ENCODE results near the genes FNDC10 and SKI.

- CAGE, long polyA plus RNA: no peak
- RRBS: 3% methylated on average over 59 of the region's 105 CpGs
Measured at GRCh38 chr1:1599903-1600515, at the start of gene FNDC10. Gene FNDC10 (minus strand): TSS chr1:1600135.

DNA sequence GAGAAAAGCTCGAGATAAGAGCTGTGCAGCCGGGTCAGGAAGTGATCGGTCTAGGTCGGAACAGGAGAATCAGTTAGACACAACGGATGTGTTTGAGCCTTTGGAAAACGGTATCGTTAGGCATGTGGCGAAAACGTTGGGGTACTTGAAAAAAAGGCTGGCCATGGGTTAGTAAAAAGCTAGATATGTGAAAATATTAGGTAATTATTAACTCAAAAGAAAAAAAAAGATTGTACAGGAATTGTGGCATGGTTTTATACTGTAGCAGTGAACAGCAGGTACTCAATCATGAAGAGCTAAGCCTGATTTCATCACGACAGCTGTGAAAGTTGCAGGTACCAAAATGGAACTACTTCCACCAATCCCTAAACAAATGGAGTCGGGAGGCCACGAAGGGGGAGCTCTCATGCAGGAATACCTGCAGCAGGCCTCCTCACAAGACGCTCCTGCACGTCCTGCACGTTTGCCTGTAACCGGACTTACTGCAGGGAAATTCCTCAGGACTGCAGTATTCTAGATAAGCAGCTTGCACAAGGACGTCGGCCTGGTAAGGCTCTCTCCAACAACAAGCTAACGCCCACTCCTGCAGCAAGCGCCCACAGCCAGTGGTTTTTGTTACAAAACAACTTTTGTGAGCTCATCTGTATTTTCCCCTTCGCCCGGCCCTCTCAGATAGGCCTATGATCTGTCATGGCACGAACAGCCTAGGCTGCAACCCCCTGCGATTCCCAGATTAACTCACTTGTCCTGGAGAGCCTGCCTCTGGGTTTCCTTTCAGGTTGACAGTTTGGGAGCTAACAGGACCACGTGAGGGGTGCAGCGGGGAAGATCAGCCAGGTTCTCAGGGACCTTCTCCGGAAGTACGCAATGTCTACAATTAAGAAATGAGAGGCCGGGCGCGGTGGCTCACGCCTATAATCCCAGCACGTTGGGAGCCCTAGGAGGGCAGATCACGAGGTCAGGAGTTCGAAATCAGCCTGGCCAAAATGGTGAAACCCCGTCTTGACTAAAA lies 1.1 kb upstream of the MIB2 start:
- CAGE, long polyA plus RNA: no peak
- RRBS: no CpG with 5 or more reads among the region's 36 CpGs

GRCh38 chr1:1624938-1625494 lies 7.0 kb upstream of the MMP23B start:
- CAGE, long polyA plus RNA: no peak
- RRBS: no CpG with 5 or more reads among the region's 25 CpGs

DNA sequence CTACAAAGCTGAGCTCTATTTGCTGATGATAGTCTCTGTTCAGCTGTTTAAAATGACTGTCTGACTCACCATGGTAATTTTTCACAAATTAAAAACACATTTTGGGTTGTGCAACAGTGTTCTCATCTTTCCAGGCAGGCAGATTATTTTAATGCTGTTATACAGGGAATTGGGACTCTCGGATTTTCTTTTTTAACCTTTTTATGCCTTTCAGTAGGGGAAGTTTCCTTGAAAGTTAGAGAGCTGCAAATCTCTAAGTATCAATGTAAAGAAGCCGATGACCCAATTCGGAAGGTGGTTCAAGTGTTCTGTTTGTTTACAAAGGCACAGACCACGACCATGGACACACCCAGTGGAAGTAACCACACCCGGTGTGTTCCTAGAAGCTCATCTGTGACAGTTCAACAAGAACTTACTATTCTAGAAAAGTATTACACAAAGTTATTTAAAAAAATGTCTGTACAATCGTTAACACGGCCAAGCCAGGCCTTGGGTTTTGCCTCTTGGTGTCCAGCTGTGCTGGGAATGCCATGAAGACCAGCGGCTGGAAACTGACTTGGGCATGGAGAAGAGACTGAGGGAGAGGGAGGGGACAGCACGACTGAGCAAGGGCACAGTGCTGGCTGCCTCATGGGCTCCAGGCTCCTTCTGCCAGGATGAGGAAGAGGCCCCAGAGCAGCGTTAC lies 4.4 kb upstream of the CDK11A start:
- CAGE, long polyA plus RNA: no peak
- RRBS: no CpG with 5 or more reads among the region's 10 CpGs

GRCh38 chr1:1875689-1876249 lies 15.1 kb downstream of the GNB1 start:
- CAGE, long polyA plus RNA: no peak
- RRBS: no CpG with 5 or more reads among the region's 4 CpGs

GRCh38 chr1:1923051-1923487 lies 4.0 kb upstream of the TMEM52 start:
- CAGE, long polyA plus RNA: no peak
- RRBS: no CpG with 5 or more reads among the region's 14 CpGs

- CAGE, long polyA plus RNA: no peak
- RRBS: 28% methylated on average over 16 of the region's 32 CpGs
Measured at GRCh38 chr1:1942715-1943388, 23.8 kb upstream of the TMEM52 start.

DNA sequence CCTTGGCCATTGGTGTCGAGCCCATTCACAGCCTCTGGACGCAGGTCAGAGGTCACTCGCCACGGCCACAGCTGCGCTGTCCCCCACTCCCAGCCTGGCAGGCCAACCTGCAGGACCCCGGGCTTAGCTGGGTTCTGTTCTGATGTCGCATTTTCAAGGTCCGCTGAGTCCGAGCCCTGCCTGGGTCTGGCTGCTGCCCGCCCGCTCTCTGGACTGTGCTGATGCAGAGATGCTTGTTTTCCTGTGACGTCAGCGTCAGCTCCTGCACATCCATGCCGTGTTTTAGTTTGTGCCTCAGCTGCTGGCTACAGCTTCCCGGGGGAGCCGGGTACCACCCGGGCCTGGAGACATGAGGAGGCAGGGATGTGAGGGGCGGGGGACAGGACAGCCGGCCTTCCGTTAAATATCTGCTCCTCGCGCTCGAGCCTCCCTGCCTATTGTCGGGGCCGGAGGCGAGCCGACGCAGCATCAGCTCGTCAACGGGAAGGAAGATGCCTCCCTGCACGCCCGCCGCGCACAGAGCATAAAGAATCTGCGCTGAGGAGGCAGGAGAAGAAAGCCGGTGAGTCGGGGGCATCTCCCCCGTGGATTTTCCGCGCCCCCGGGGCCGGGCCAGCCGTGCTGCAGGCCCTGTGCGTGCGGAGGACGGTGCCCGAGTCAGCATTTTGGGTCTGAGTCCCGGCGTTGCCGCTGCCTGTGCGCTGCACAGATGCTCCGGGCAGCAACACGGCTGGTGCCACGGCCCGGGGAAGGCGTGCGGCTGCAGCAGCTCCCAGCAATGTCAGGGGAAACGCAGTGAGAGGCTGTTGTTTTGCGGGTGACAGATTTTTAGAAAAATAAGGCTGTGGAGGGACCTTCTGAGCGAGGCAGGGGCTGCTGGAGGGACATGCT lies 23.4 kb downstream of the PRKCZ start:
- CAGE, long polyA plus RNA: start-site peak on the plus strand centred at position 333 of the sequence, 30 bp wide, 26 and 14 reads in 2 replicates
- RRBS: 21% methylated on average over 29 of the region's 60 CpGs

DNA sequence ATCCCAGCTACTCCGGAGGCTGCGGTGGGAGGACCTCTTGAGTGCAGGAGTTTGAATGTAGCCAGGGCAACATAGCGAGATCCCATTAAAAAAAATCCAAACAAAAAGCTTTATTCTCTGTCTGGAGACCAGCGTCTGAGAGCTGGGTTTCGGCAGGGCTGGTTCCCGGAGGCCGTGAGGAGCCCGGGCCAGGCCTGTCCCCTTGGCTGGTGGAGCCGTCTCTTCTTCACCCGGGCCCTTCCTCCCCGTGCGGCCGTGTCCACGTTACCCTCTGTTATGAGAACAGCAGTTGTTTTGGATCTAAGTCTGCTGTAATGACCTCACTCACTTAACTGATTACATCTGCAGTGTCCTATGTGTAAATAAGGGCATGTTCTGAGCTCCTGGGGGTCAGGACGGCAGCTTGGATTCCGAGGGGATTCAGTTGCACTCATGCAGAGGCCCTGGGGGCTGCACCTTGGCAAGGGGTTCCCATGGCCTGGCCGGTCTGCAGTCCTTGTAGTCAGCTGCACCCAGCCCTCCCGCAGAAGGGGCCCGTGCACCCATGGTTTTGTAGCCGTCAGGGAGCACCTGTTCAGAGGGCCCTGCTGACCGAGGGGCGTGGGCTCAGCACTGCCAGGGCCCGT lies 39.7 kb downstream of the PRKCZ start:
- CAGE, long polyA plus RNA: no peak
- RRBS: 84% methylated on average over 3 of the region's 23 CpGs

DNA sequence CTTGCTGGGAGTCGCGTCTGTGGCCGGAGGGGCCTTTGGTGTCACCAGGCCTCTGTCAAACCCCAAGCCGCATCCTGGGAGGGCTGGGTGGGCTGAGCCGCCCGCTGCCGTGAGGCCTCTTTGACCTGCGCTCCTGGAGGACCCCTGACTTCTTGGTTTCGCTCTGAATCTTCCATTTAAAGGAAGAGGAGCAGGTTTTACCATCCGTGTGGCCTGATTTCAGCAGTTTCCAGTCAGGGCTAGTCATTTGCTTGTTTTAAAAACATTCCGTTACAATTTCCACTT lies 60.6 kb downstream of the FAAP20 start:
- CAGE, long polyA plus RNA: no peak
- RRBS: no CpG with 5 or more reads among the region's 11 CpGs

DNA sequence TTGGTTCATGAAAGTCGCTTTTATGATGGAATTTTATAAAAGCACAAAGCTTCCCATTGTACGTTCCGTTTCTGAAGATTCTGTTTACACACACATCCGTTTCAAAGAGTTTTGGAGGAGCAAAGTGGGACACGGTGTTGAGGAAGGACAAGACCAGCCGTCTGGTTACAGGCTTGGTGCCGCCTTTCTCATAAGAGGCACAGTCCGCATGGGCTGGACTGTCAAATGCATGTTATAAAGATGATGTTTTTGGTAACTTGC lies 60.3 kb downstream of the FAAP20 start:
- CAGE, long polyA plus RNA: no peak
- RRBS: no CpG with 5 or more reads among the region's 8 CpGs

GRCh38 chr1:2146375-2147229 lies 48.0 kb downstream of the FAAP20 start:
- CAGE, long polyA plus RNA: no peak
- RRBS: 92% methylated on average over 1 of the region's 15 CpGs

DNA sequence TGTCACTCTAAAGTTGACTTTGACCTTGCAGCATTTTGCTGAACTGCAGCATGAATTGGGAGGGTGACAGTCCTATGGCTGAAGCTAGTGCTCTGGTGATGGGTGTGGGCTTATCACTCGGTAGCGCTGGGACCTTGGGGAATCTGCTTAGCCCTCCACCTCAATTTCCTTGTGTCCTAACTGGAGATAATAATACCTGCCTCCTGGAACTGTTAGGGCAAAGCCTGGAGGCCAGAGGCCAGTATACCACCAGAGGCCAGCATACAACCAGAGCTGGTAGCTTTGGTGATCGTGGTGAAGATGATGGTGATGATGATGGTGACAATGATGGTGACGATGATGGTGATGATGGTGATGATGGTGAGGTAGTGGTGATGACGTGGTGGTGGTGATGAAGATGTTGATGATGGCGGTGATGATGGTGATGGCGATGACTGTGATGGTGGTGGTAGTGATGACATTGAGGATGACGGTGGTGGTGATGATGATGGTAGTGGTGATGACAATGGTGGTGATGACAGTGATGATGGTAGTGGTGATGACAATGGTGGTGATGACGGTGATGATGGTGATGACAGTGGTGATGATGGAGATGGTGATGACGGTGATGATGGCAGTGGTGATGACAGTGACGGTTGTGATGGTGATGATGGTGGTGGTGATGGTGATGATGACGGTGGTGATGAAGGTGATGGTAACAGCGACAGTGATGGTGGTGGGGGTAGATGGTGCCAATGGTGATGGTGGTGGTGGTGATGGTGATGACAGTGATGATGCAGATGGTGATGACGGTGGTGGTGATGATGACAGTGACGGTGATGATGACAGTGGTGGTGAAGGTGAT lies 39.6 kb downstream of the FAAP20 start:
- CAGE, long polyA plus RNA: no peak
- RRBS: no CpG with 5 or more reads among the region's 15 CpGs

GRCh38 chr1:2213547-2213675 lies 14.7 kb upstream of the SKI start:
- CAGE, long polyA plus RNA: no peak
- RRBS: no CpG with 5 or more reads among the region's 3 CpGs

DNA sequence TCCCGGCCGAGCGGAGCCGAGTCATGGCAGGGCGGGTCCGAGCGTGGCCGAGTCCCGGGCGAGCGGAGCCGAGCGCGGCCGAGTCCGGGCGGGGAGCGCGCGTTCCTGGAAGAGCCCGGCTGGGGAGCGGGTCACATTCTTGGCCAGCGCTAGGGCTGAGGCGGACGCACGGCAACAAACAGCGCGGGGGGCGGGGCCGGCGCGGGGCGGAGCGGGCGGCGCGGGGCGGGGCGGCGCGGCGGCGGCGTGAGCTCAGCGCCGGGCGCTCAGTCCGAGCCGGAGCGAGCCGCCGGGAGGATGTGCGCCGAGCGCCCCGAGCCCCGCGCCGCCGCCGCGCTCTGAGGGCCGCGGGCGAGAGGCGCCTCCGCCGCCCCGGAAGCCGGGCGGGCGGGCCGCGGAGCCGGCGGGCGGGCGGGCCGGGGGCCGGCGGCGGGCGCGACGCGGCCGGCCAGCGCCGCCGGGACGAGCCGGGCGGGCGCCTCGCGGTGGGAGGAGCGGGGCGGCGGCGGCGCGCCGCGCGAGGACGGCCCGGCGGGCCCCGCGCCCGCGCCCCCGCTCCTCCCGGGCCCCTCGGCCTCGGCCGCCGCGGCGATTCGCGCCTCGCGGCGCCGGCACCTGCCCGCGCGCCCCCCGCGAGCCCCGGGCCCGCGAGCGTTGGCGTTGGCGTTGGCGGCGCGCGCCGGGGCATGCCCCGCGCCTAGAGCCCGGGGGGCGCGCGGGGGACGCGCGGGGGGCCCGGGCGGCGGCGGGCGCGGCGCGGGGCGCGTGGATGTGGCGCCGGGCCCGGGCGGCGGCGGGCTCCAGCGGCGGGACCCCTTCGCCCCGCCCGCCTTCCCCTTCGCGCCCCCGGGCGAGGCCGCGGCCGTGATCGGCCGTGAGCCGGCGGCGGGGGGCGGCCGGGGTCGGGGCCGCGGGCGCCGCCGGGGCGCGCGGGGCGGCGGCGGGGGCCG lies at the start of gene SKI:
Gene SKI (plus strand): TSS at position 555 of the 950 bp plus-strand sequence.
- CAGE, long polyA plus RNA: no peak
- RRBS: 2% methylated on average over 112 of the region's 199 CpGs

DNA sequence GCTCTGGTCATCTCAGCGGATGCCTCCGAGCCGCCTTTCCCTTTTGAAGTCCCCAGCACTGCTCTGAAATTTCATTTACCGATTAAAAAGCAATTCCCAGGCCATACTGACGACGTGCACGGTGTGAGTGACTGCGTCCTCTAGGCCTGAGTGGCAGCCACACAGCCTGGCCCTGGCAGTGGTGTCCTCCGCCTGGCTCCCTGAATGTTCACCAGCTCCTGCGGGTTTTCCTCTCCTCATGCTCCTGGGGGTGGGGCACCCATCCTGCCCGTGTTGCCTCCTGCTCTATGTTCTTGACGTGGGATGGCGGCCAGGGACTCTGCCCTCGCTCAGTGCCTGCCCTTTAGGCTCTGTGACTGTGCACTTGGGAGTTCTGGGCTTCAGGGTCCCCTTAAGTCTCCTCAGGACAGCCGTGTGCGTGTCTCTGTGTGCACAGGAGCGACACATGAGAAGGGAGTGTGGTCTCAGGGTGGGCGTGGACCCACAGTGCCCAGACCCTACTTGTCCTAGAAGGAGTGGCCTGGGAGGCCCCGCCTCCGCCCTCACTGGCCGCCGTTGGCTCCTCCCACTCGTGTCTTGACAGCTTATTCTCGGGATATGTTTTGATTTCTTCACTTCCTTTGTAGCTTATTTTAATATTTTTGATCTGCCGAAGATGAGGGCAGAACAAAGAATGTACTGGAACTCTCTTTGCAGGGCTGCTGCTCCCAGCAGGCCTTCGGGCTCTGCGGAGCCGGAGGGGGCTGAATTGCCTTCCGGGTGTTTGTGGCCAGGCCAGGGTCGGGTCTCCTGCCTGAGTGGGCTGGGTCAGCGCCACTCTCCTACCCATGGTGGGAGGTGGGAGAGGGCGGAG lies 3.7 kb downstream of the SKI start:
- CAGE, long polyA plus RNA: no peak
- RRBS: 7% methylated on average over 3 of the region's 32 CpGs

- CAGE, long polyA plus RNA: no peak
- RRBS: 14% methylated on average over 3 of the region's 32 CpGs
Measured at GRCh38 chr1:2232412-2233374, 4.6 kb downstream of the SKI start.

- CAGE, long polyA plus RNA: no peak
- RRBS: no CpG with 5 or more reads among the region's 21 CpGs
Measured at GRCh38 chr1:2251636-2252178, 23.6 kb downstream of the SKI start.

DNA sequence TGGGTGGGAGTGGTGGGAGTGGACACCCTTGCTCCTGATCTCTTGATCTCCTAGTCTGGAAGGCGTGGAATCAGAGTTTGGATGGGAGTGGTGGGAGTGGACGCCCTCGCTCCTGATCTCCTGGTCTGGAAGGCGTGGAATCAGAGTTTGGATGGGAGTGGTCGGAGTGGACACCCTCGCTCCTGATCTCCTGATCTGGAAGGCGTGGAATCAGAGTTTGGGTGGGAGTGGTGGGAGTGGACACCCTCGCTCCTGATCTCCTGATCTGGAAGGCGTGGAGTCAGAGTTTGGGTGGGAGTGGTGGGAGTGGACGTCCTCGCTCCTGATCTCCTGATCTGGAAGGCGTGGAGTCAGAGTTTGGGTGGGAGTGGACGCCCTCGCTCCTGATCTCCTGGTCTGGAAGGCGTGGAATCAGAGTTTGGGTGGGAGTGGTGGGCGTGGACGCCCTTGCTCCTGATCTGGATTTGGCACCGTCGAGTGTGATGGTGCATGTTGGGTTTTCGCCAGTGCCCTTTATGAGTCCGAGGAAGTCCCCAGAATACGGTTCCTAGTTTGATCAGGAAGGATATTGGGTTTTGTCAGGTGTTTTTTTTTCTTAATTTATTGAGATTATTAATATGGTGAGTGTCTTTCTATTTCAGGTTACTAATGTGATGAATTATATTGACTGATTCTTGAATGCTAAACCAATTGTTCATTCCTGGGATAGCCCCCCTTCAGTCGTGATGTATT lies 34.2 kb downstream of the SKI start:
- CAGE, long polyA plus RNA: no peak
- RRBS: no CpG with 5 or more reads among the region's 23 CpGs

DNA sequence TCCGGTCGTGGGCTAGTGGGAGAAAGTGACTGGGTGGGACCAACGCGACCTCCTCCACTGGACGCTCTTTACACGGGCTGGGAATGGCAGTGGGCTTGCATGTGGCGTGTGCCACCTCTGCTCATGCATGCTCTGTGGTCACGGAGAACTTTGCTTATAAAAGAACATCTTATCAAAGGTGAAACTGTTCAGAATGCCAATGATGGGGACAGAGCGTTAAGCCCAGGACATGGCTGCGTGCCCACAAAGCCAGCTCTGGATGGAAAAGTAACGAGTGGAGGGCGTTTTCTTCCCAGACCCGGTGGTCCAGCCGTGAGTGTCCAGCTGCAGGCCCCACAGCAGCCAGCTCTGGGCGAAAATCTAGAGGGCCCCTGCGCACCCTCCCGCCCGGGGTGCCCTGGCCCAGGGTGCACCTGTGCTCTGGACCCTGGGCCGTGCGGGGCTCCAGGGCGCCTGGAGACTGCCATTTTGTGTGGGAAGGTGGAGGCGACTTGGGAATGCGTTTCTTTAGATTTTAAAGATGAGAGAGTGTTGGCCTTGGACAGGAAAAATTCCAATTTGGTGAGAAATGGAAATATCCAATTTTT lies 58.7 kb downstream of the SKI start:
- CAGE, long polyA plus RNA: no peak
- RRBS: 77% methylated on average over 5 of the region's 23 CpGs